Suprapubic skin (tissue), 4 donors: ENCODE measurements around a stretch of chr1.

DNA sequence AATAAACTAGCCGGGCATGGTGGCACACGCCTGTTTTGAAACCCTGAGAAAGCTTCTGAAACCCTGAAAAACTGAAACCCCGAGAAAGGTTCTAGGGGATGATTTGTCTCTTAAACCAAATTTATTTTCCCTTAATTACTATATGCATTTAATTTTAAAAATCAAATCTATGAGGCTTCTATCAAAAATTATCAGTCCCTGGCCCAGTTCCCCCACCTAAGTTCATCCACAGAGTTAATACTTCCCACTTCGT, 31.7 kb upstream of the BATF3 start:
- PRO-cap = no peak
- RAMPAGE, long total RNA, 4 experiments = no peak in any of the 4 experiments

GRCh38 chr1:212791184-212791630, 370 bp downstream of the NSL1 start:
- PRO-cap = no peak
- RAMPAGE, long total RNA, 4 experiments = no peak in any of the 4 experiments

- PRO-cap = no peak
- RAMPAGE, long total RNA, 4 experiments = no peak in any of the 4 experiments
These were observed 19.6 kb downstream of the SPATA45 start for GRCh38 chr1:212827801-212828198.

GRCh38 chr1:212924629-212925029, 25.7 kb upstream of the VASH2 start:
- PRO-cap = no peak
- RAMPAGE, long total RNA, 4 experiments = no peak in any of the 4 experiments

DNA sequence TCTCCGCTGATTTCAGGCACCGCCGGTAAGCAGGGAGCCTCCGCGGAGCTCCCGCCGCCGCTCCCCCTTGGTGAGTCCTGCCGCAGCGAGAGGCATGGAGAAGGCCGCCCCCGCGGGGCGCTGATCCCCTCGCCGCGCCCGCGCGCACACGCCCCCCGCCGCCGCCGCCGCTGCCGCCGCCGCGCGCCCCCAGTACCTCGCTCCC, 884 bp downstream of the VASH2 start:
- PRO-cap = no peak
- RAMPAGE, long total RNA, 4 experiments = no peak in any of the 4 experiments

DNA sequence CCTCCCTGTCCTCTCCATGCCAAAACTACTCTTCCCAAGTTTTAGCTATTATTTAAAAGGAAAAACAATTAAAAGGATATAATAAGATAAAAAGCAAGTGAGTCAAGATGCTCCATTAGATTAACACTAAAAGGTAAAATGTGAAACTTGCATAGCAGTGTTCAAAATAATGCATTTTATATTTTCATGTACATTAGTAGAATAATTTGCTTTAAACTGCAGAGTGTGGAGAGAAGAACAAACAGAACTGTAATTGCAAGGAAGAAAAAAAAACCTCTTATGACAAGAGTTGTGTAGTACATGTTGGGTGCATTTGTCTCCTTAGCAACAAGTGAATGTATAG, 16.7 kb downstream of the PROX1 start:
- PRO-cap = no peak
- RAMPAGE, long total RNA, 4 experiments = no peak in any of the 4 experiments

DNA sequence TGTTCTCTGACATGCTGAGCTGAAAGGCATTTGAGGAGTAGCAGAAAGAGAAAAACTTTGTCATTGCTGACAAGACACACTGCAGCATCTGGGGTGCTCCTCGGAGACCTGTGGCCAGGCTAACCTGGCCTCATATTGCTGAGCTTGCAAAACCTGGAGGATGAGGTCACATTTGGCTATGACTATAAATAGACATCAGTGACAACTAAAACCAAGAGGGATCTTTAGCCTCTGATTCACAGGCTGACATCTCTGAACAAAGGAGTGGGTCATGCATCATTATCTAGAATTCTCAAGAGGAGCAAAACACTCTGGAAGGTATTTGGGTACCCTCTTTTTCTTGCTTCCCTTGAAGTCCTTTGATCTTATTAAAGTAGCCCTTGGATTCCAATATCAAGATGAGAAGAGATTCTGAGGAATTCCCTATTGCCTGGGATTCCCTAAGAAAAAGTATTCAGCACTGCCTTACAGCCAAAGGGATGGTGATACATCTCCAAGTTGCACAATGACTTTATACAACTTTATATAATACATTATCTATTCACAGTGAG, 83.8 kb downstream of the PROX1 start:
- PRO-cap = no peak
- RAMPAGE, long total RNA, 4 experiments = no peak in any of the 4 experiments

DNA sequence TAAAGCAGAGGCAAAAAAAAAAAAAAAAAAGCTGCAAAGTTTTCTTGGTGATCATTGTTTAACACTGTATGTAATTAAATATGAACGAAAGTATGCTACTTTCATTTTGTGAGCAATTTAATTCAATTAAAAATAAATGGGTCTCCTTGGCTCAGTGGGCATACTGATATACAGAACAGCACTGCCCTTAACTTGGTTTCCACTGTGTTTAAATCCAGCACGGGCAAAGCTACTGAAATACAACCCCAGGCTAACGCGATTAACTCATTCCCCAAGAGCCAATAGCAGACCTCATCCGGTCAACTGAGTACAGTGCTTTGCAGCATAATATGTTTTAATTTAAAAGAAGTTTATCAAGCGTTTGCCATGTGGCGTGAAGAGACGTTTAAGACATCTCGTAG, 118.5 kb downstream of the PROX1 start:
- PRO-cap = no peak
- RAMPAGE, long total RNA, 4 experiments = no peak in any of the 4 experiments

GRCh38 chr1:214310722-214311186, 29.8 kb downstream of the SMYD2 start:
- PRO-cap = no peak
- RAMPAGE, long total RNA, 4 experiments = no peak in any of the 4 experiments

DNA sequence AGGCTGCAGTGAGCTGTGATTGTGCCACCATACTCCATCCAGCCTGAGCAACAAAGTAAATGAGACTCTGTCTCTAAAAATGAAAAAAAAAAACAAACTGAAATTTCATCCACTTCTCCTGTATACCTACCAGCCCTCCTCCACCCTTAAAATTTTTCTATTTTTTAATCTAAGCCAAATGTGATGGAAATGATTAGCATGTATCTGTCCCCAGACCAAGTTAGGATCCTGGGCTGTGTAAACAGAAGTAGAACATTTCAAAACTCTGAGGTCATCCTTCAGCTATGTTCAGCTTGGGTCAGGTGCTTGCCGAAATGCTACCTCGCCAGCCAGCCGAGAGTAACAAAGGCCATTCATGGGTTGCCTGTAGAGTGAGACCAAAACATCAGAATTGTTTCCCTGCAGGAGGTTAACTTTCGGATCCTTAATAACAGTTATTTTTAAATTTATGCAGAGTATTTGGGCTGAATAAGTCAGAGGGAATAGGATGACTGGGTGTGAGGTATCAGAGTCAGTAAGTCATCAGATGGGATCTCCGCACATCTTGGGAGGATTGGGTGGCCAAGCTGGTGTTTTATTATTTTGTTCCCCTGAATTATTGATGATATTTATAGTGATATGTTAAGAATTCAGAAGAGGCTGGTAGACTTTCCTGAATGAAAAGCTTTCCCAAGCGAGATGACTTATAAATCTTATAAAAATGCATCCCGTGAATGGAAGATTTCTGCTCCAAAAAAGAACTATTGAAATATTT, 35.6 kb downstream of the SMYD2 start:
- PRO-cap = no peak
- RAMPAGE, long total RNA, 4 experiments = no peak in any of the 4 experiments

DNA sequence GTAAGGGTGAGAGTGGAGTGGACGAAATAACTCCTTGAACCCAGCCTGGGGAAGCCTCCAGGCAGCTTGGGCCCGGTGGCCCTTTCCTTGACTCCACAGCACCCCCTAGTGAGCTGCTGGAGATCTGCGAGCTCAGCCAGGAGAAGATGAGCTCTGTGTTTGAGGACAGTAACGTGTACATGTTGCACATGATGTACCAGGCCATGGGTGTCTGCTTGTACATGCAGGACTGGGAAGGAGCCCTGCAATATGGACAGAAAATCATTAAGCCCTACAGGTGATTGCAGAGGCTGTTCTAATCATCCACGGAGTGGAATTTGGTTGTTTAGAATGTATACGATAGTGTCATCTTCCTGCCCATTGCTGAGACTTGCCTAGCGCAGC, 50.9 kb downstream of the SMYD2 start:
- PRO-cap = no peak
- RAMPAGE, long total RNA, 4 experiments = start-site peak on the plus strand in 1 of 4 experiments, centred at position 126 of the sequence, 7 reads per replicate

DNA sequence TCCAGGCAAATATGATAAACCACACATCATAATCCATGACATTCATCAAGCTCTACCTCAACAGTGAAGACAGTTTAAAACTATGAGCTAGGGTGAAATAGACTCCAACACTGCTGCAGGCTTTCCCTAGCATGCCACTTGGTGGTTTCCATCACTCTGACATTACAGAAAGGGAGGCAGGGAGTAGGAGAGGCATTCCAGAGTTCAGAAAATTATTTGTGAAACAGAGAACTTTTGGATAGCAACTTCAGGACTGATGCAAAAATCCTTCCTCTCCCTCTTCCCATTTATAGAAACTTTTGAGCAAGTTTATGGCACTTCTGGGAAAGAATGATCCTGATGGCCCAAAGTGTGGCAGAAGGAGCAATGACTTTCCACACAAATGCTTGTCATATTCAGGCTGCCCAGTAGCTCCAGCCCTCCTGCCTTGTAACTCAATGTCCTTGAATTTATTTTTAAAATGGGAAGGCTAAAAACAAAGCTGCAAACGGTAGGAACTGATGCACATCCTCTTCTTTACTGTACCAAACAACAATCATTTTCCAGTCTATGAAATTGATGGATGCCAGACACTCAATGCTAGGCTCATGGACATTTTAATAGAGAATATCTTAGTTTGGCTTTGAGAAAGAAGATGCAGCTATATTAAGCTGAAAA, 70.8 kb downstream of the SMYD2 start:
- PRO-cap = no peak
- RAMPAGE, long total RNA, 4 experiments = no peak in any of the 4 experiments

GRCh38 chr1:214550904-214551168, 566 bp downstream of the PTPN14 start:
- PRO-cap = no peak
- RAMPAGE, long total RNA, 4 experiments = no peak in any of the 4 experiments

GRCh38 chr1:214646748-214647845, 44.1 kb downstream of the CENPF start:
- PRO-cap = no peak
- RAMPAGE, long total RNA, 4 experiments = start-site peak on the plus strand in 1 of 4 experiments, at chr1:214646878-214646987 at its widest, 5 reads per replicate

DNA sequence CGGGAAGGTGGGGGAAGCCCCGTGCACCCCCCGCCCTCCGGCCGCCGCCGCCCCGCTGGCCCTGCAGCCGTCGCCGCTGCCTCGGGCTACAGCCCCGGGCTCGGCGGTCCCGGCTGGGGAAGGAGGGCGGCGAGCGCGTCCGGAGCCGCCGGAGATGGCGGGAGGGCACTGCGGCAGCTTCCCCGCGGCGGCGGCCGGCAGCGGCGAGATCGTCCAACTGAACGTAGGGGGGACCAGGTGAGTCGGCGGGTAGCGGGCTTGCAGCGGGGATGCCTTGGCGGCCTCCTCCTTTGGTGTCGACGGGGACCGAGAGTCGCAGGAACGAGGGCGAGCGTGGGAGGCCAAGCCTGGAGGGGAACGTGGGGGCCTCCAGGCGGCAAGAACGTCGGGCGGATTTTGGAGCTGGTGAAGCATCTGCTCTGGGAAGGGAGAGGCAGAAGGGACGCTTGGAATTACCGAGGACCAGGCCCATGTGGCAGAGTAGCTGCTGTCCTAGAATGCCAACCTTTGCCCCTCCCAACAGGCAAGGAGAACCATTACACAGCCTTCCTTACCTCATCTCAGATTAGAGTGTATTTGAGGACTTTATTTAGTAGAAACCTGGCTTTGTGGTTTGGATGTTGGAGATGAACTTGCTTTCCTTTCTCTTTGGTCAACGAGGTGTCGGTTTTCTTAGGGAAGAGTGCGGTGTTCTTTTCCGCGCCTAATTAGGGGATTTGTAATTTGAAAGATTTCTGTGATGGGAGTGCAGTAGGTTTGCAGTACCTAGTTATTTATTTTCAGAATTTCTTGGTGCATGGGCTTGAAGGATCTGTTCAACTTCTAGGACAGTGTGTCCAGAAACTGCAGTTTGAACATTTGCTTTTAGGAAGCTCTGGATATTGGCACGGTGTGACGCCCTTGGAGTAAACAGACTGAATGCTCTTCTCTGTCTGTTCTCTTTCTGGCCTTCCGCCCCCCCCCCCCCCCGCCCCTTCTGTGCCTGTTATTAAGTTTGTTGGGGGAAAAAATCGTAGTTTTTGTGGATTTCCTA, 744 bp downstream of the KCTD3 start:
- PRO-cap = bidirectional peak, plus-strand start at position 413 of the sequence, minus-strand start at position 398 of the sequence
- RAMPAGE, long total RNA, 4 experiments = no peak in any of the 4 experiments

DNA sequence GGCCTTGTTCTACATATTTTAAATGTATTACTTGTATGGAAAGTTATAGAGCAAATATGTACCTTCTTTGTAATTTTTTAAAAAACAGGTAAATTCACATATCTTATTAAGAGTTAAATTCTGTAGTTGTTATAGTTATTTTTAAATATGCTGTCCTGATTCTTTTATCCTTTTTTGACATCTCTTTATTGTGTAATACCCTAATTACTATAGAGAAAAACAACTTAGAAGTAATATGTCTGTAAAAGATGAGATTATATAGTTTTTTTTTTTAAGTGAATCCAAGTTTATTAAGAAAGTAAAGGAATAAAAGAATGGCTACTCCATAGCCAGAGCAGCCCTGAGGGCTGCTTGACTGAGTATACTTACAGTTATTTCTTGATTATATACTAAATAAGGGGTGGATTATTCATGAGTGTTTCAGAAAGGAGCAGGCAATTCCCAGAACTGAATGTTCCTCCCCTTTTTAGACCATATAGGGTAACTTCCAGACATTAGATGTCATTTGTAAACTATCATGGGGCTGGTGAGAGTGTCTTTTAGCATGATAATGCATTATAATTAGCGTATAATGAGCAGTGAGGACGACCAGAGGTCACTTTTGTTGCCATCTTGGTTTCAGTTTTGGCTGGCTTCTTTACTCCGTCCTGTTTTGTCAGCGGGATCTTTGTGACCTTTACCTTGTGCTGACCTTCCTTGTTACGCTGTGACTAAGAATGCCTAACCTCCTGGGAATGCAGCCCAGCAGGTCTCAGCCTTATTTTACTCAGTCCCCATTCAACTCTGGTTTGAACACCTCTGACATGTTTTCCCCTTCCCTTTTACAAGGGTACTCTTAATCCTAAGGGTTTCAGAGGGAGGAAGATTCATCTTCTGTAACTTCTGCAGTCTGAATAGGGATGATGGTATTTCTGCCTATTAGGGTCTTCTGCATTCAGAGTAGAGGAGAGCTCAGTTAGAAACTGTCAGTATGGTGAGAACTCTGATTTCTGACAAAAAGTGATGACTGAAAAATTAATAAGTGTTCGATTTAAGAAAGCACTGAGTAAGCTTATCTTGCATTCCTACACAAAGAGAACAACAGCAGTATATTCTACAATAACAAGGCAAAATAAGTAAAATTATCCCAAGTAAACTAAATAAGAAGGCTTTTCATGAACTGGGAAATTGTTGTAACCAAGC, 16.1 kb downstream of the KCTD3 start:
- PRO-cap = no peak
- RAMPAGE, long total RNA, 4 experiments = no peak in any of the 4 experiments

DNA sequence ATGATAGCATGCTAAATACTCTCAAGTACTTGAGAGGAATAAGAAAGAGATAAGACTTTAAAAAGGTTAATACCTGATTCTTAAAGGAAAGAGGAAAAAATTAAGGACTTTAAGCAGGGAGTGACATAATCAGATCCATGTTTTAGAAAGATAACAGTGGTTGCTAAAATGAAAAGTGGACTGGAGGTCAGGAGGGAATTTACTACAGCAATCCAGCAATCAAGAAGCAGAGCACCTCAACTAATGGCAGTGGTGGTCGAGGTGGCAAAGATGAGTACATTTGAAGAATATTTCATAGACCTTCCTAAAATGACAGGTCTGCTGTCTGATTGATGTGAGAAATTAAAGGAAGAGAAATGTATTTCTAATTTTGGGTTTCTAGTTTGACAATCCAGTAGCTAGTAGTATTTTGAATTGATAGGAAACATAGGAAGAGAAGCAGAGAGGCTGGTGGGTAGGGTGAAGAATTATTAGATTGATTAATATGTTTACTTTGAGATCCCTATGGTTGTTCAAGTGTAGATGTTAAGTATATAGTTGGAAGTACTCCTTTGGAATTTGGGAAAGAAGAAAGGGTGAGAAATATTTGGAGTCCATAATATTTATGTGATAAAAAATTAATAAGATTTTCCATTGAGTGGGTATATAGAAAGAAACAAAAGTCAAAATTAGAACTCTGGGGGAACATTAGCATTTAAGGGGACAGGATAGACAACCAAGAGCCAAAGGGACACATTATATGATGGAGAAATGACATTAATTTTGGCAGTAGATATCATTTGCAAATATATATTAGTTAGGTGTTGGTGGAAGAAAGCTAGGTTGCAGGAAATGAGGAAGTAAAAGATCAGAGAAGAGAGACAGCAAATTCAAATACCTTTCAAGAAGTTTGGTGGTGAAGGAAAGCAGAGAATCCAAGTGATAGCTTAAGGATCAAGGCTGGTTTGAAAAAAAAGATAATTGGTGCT, 29.0 kb downstream of the KCTD3 start:
- PRO-cap = no peak
- RAMPAGE, long total RNA, 4 experiments = no peak in any of the 4 experiments

DNA sequence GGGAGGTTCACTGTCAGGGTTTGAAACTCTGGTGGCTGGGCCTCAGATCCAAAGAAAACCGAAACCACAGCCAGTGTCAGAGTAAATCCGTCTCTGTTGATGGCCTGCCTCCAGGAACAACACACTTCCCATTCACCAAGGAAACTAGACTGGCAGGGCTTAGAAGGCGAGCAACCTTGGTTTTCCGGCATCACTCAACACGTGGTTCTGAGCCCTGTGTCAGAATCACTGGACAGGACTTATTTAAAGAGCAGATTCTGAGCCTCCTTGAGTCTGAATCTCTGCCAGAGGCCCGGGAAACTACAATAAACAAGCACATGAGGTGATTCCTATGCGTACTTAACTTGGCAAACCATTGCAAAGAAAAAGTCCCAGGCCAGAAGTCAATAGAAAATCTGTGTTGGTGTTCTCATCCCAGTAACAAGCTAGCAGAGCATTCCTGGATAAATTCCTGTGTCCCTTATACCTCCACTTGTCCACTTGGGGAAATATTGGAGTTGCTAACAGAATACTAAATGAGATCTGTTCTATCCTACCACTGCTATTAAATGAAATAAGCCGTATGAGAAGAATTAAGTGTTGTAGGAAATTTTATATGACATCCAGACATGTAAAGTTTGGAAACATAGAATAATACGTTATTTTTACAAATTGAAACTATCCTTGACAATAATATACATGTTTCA, 70.1 kb downstream of the KCTD3 start:
- PRO-cap = no peak
- RAMPAGE, long total RNA, 4 experiments = no peak in any of the 4 experiments

DNA sequence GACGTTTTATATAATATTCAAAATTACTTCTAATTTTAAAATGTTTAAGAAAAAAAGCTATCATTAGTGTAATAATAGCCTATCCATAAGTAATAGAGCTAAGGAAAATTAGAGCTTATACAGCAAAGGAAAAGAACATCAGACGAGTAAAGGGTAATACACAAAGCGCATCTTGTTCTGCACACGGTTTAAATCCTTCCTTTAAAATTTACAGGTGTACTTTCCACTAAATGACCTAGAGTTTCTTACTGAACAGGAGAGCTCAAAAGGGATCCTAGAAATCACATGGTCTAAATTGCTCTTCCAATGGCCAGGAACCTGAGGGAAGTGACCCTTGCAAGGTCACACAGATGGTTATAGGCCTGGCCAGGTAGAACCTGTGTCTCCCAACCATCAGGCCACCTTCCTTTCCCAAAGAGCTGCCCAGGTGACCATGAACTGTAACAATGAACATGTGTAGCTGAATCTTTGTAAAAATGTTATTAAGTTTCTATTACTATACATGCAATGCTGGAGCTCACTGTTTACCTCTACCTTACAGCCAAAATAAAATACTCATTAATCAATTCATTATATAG, 72.3 kb downstream of the KCTD3 start:
- PRO-cap = no peak
- RAMPAGE, long total RNA, 4 experiments = no peak in any of the 4 experiments

GRCh38 chr1:216162141-216162340, 261.2 kb downstream of the USH2A start:
- PRO-cap = no peak
- RAMPAGE, long total RNA, 4 experiments = no peak in any of the 4 experiments